ENCODE measurements around the genes DEFB116 and COX4I2.

GRCh38 chr20:30512675-30512930 lies 744.9 kb upstream of the DEFB115 start:
- RAMPAGE, long total RNA, result no peak
- RRBS, 2 experiments, result no CpG with 5 or more reads among the region's 3 CpGs
CAGE:
- cytosol, long polyA minus RNA, result no peak
- cytosol, long polyA plus RNA, result no peak
- long polyA plus RNA, result no peak
- nucleolus, long total RNA, result no peak
- nucleus, long polyA plus RNA, result no peak
- nucleus, long total RNA, result no peak

GRCh38 chr20:30585179-30586225 lies 672.0 kb upstream of the DEFB115 start:
- RAMPAGE, long total RNA, result no peak
- RRBS, 2 experiments, result no CpG with 5 or more reads among the region's 81 CpGs
CAGE:
- cytosol, long polyA minus RNA, result no peak
- cytosol, long polyA plus RNA, result no peak
- long polyA plus RNA, result no peak
- nucleolus, long total RNA, result no peak
- nucleus, long polyA plus RNA, result no peak
- nucleus, long total RNA, result no peak

- RAMPAGE, long total RNA, result no peak
- RRBS, 2 experiments, result no CpG with 5 or more reads among the region's 11 CpGs
CAGE:
- cytosol, long polyA minus RNA, result no peak
- cytosol, long polyA plus RNA, result no peak
- long polyA plus RNA, result no peak
- nucleolus, long total RNA, result no peak
- nucleus, long polyA plus RNA, result no peak
- nucleus, long total RNA, result no peak
These were observed 645.9 kb upstream of the DEFB115 start for GRCh38 chr20:30611503-30612033.

DNA sequence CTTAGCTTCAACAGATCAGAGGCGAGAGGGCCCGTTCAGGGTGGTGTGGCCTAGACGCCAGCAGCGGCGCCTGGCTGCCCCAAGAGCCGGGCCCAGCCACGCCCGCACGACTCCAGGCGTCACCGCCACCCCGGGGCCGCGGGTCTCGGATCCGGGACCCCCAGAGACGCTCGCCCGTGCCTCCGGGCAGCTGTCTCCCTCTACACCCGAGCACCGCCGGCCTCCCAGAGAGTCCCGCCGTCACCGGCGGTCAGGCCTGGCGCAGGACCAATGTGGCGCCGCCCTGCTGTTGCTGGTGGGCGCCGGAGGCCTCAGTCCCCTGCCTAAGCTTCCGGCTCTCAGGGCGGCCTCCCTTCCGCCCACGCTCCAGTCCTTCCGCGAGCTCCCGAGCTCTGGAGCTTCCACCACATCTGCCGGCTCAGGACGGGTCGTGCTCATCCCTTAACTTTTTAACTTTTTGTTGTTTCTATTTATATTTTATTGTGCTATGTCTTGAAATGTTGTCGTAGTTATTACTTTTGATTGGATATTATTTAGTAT lies 441.2 kb upstream of the DEFB115 start:
- RAMPAGE, long total RNA, result no peak
- RRBS, 2 experiments, result no CpG with 5 or more reads among the region's 43 CpGs
CAGE:
- cytosol, long polyA minus RNA, result no peak
- cytosol, long polyA plus RNA, result no peak
- long polyA plus RNA, result no peak
- nucleolus, long total RNA, result no peak
- nucleus, long polyA plus RNA, result no peak
- nucleus, long total RNA, result no peak

- RAMPAGE, long total RNA, result no peak
- RRBS, 2 experiments, result no CpG with 5 or more reads among the region's 4 CpGs
CAGE:
- cytosol, long polyA minus RNA, result no peak
- cytosol, long polyA plus RNA, result no peak
- long polyA plus RNA, result no peak
- nucleolus, long total RNA, result no peak
- nucleus, long polyA plus RNA, result no peak
- nucleus, long total RNA, result no peak
These were observed at the start of gene DEFB116 for GRCh38 chr20:31308479-31308823. DEFB116 (minus strand) TSS chr20:31308585.

GRCh38 chr20:31603827-31604984 lies 883 bp upstream of the ID1 start:
- RAMPAGE, long total RNA, result no peak
- RRBS, 2 experiments, result 1 to 2% methylated on average over 9 to 15 of the region's 57 CpGs
CAGE:
- cytosol, long polyA minus RNA, result no peak
- cytosol, long polyA plus RNA, result no peak
- long polyA plus RNA, result no peak
- nucleolus, long total RNA, result no peak
- nucleus, long polyA plus RNA, result no peak
- nucleus, long total RNA, result no peak

DNA sequence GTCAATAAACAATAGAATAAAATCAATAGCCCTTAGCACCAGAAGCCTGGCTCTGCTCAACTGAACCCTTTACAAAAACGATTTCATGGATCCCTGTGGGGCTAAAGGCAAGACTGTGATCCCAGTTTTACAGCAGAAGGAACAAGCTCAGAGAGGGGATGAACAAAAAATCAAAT lies 2.7 kb downstream of the ID1 start:
- RAMPAGE, long total RNA, result no peak
- RRBS, 2 experiments, result no CpG with 5 or more reads among the region's 1 CpG
CAGE:
- cytosol, long polyA minus RNA, result no peak
- cytosol, long polyA plus RNA, result no peak
- long polyA plus RNA, result no peak
- nucleolus, long total RNA, result no peak
- nucleus, long polyA plus RNA, result no peak
- nucleus, long total RNA, result no peak

GRCh38 chr20:31637460-31638118 lies at the start of gene COX4I2:
COX4I2 (plus strand) TSS chr20:31637912.
- RAMPAGE, long total RNA, result no peak
- RRBS, 2 experiments, result 10 to 30% methylated on average over 5 to 9 of the region's 38 CpGs
CAGE:
- cytosol, long polyA minus RNA, result no peak
- cytosol, long polyA plus RNA, result no peak
- long polyA plus RNA, result no peak
- nucleolus, long total RNA, result no peak
- nucleus, long polyA plus RNA, result no peak
- nucleus, long total RNA, result no peak

GRCh38 chr20:31712497-31713046 lies 10.1 kb downstream of the BCL2L1 start:
- RAMPAGE, long total RNA, result no peak
- RRBS, 2 experiments, result no CpG with 5 or more reads among the region's 6 CpGs
CAGE:
- cytosol, long polyA minus RNA, result no peak
- cytosol, long polyA plus RNA, result no peak
- long polyA plus RNA, result no peak
- nucleolus, long total RNA, result no peak
- nucleus, long polyA plus RNA, result no peak
- nucleus, long total RNA, result no peak

- RAMPAGE, long total RNA, result no peak
- RRBS, 2 experiments, result no CpG with 5 or more reads among the region's 3 CpGs
CAGE:
- cytosol, long polyA minus RNA, result no peak
- cytosol, long polyA plus RNA, result no peak
- long polyA plus RNA, result no peak
- nucleolus, long total RNA, result no peak
- nucleus, long polyA plus RNA, result no peak
- nucleus, long total RNA, result no peak
These were observed 7.4 kb downstream of the FOXS1 start for GRCh38 chr20:31837979-31838517.

GRCh38 chr20:31974636-31975596 lies 7.0 kb downstream of the XKR7 start:
- RAMPAGE, long total RNA, result no peak
- RRBS, 2 experiments, result no CpG with 5 or more reads among the region's 10 CpGs
CAGE:
- cytosol, long polyA minus RNA, result no peak
- cytosol, long polyA plus RNA, result no peak
- long polyA plus RNA, result no peak
- nucleolus, long total RNA, result no peak
- nucleus, long polyA plus RNA, result no peak
- nucleus, long total RNA, result no peak

DNA sequence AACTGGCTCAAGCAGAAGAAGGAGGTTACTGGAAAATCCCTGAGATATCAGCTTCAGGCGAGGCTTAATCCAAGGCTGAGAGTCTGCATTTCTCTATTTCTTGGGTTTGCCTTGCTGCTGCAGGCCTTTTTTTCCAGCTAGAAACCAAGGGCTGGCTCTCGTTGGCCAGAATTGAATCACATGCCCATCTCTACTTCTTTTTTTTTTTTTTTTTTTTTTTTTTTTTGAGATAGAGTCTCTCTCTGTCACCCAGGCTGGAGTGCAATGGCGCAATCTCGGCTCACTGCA lies 11.7 kb downstream of the HCK start:
- RAMPAGE, long total RNA, result no peak
- RRBS, 2 experiments, result no CpG with 5 or more reads among the region's 4 CpGs
CAGE:
- cytosol, long polyA minus RNA, result no peak
- cytosol, long polyA plus RNA, result no peak
- long polyA plus RNA, result no peak
- nucleolus, long total RNA, result no peak
- nucleus, long polyA plus RNA, result no peak
- nucleus, long total RNA, result no peak

GRCh38 chr20:32091815-32092388 lies 17.6 kb upstream of the TM9SF4 start:
- RAMPAGE, long total RNA, result no peak
- RRBS, 2 experiments, result 3 to 5% methylated on average over 3 of the region's 7 CpGs
CAGE:
- cytosol, long polyA minus RNA, result no peak
- cytosol, long polyA plus RNA, result no peak
- long polyA plus RNA, result no peak
- nucleolus, long total RNA, result no peak
- nucleus, long polyA plus RNA, result no peak
- nucleus, long total RNA, result no peak

- RAMPAGE, long total RNA, result no peak
- RRBS, 2 experiments, result no CpG with 5 or more reads among the region's 1 CpG
CAGE:
- cytosol, long polyA minus RNA, result no peak
- cytosol, long polyA plus RNA, result no peak
- long polyA plus RNA, result no peak
- nucleolus, long total RNA, result no peak
- nucleus, long polyA plus RNA, result no peak
- nucleus, long total RNA, result no peak
These were observed 39.1 kb downstream of the PLAGL2 start for GRCh38 chr20:32168400-32168876.

DNA sequence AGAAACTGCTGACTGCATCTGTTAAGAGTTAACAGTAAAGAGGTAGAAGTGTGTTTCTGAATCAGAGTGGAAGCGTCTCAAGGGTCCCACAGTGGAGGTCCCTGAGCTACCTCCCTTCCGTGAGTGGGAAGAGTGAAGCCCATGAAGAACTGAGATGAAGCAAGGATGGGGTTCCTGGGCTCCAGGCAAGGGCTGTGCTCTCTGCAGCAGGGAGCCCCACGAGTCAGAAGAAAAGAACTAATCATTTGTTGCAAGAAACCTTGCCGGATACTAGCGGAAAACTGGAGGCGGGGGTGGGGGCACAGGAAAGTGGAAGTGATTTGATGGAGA lies 12.8 kb downstream of the PLAGL2 start:
- RAMPAGE, long total RNA, result no peak
- RRBS, 2 experiments, result no CpG with 5 or more reads among the region's 6 CpGs
CAGE:
- cytosol, long polyA minus RNA, result no peak
- cytosol, long polyA plus RNA, result no peak
- long polyA plus RNA, result no peak
- nucleolus, long total RNA, result no peak
- nucleus, long polyA plus RNA, result no peak
- nucleus, long total RNA, result no peak

DNA sequence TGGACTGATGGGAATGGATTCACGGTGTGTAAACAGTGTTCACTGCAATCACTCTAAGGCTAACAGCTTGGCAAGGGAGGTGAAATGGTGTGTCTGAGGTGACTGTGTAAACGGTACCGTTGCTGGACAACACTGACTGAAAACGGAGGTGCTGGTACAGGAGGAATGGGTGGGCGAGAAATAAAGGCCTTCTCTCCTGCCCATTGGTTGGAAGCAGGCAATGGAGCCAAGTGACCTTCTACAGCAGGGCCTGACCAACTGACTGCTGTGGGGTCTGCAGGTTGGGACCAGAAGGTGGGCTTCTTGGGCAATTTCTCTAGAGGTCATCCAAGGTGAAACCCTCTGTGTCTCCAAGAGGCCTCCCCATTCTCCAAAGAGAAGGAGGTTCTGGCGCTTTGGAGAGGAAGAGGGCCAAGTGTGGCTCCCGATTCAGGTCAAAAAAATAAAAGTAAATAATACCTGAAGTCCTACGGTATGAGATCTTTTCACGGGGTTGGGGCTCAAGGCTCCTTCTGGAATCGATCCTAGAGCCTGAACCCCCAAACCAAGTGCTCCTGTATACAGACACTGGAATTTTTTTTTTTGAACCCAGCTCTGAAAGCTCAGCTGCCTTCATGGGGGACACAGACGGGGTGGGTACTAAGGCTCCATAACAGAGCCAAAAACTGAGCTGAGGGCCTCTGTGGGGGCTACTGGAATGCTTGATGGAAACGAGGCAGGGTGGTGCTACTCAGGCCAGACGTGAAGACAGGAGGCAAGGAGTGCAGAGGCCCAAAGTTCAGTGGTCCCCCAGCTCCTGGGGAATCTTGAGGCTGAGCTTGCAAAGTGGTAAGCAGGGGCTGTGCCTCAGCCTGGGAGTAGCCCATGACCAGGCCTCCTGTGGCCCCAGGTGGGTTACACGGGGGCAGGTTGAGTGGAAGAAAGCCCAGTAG lies 11.5 kb downstream of the PLAGL2 start:
- RAMPAGE, long total RNA, result no peak
- RRBS, 2 experiments, result no CpG with 5 or more reads among the region's 14 CpGs
CAGE:
- cytosol, long polyA minus RNA, result start-site peak on the minus strand centred at position 248 of the sequence, 8 bp wide, 17 reads; start-site peak on the minus strand centred at position 346 of the sequence, 10 bp wide, 47 reads
- cytosol, long polyA plus RNA, result no peak
- long polyA plus RNA, result no peak
- nucleolus, long total RNA, result no peak
- nucleus, long polyA plus RNA, result no peak
- nucleus, long total RNA, result no peak

DNA sequence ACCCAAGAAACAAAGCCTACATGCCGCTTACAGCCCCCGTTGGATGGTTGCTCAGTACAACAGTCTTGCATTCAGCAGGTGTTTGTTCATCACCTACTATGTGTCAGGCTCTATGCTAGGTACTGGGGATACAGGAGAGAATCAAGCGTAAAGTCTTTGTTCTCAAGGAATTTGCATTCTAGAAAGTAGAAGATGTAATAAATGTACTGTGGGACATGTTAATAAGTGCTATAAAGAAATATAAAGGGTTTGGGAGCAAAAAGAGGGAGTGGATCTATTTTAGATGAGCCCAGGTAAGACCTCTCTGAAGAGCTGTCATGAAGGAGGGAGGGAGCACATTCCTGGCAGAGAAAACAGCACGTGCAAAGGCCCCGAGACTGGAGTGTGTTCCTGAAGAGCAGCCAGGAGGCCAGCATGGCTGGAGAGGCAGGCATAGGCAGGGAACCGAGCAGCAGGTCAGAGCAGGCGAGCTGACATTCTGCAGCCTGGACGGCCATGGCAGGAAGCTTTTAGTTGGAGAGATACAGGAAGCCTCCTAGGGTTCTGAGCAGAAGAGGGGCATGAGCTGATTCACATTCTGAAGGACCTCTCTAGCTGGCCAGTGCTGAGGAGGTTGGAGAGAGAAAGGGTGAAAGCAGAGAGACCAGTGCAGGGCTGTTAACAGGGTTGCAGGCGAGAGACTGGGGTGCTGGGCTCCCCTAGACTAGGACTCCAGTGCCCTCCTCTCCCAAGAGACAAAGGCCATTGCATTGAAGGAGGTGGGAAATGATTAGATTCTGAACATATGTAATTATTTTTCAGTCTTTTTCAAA lies 29.6 kb downstream of the POFUT1 start:
- RAMPAGE, long total RNA, result no peak
- RRBS, 2 experiments, result no CpG with 5 or more reads among the region's 9 CpGs
CAGE:
- cytosol, long polyA minus RNA, result no peak
- cytosol, long polyA plus RNA, result no peak
- long polyA plus RNA, result no peak
- nucleolus, long total RNA, result no peak
- nucleus, long polyA plus RNA, result no peak
- nucleus, long total RNA, result no peak

GRCh38 chr20:32277995-32278761 lies 727 bp downstream of the KIF3B start:
- RAMPAGE, long total RNA, result no peak
- RRBS, 2 experiments, result no CpG with 5 or more reads among the region's 11 CpGs
CAGE:
- cytosol, long polyA minus RNA, result no peak
- cytosol, long polyA plus RNA, result no peak
- long polyA plus RNA, result no peak
- nucleolus, long total RNA, result no peak
- nucleus, long polyA plus RNA, result no peak
- nucleus, long total RNA, result no peak

- RAMPAGE, long total RNA, result no peak
- RRBS, 2 experiments, result no CpG with 5 or more reads among the region's 29 CpGs
CAGE:
- cytosol, long polyA minus RNA, result start-site peak on the plus strand at chr20:32310471-32310479, 31 reads
- cytosol, long polyA plus RNA, result start-site peak on the plus strand at chr20:32310949-32310999, 152 and 103 reads in 2 replicates
- long polyA plus RNA, result no peak
- nucleolus, long total RNA, result no peak
- nucleus, long polyA plus RNA, result no peak
- nucleus, long total RNA, result no peak
These were observed 33.1 kb downstream of the KIF3B start for GRCh38 chr20:32310280-32311147.

GRCh38 chr20:32331894-32333121 lies 25.8 kb upstream of the ASXL1 start:
- RAMPAGE, long total RNA, result no peak
- RRBS, 2 experiments, result no CpG with 5 or more reads among the region's 7 CpGs
CAGE:
- cytosol, long polyA minus RNA, result start-site peak on the plus strand at chr20:32332495-32332501, 51 reads; start-site peak on the plus strand at chr20:32332610-32332617, 26 reads
- cytosol, long polyA plus RNA, result no peak
- long polyA plus RNA, result no peak
- nucleolus, long total RNA, result no peak
- nucleus, long polyA plus RNA, result no peak
- nucleus, long total RNA, result no peak

All from GM12878 (cell line).